ENCODE data around the gene CHEK2.

- PRO-cap = no peak
Measured at GRCh38 chr22:26565102-26565677, 24.7 kb downstream of the TPST2 start.

DNA sequence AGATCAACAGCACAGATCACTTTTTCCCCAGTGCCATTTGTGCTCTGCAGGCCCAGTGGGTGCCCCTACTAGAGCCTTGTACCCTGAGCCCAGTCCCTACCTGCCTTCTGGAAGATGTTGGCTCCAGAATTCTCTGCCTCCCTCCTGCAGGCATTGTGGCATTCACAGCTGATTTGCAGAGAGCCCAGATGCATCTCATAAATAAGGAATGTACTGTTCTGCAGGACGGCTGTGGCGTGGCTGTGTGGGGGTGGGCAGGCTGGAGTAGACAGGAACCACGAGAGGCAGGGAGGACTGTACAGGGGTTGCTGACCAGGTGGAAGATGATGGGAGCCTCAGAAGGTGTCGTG, 24.4 kb downstream of the CRYBA4 start:
- PRO-cap = no peak

GRCh38 chr22:26714171-26714554, 92.4 kb downstream of the CRYBA4 start:
- PRO-cap = no peak

- PRO-cap = no peak
Measured at GRCh38 chr22:26892357-26893298, 270.9 kb downstream of the CRYBA4 start.

GRCh38 chr22:27202614-27203258, 581.0 kb downstream of the CRYBA4 start:
- PRO-cap = no peak

DNA sequence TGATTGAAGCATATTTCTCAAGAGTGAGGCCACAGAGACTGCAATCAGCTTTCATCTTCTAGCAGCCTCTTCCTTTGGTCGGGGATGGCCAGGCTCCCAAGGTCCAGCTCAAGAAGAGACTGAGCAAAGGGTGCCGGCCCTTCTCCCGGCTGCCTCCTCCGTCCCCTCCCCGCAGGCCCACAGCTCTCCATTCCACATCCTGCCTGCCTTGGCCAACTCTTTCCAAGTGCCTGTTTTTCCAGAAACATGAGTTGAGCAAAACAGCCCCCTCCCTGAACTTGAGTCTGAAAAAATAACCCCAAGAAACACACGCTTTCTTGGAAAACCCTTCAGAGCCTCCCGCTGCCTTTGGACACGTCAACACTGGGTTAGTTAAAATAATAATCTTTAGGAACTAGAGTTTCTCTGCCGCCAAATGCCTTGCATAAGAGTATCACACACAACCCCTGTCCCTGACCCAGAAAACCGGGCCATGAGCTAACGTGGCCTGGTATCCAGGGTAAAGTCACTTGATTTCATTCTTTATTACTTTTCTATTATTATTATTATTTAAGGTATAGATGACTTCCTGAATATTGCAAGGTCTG, 587.4 kb downstream of the MN1 start:
- PRO-cap = no peak

GRCh38 chr22:27641010-27641599, 160.5 kb downstream of the MN1 start:
- PRO-cap = no peak

DNA sequence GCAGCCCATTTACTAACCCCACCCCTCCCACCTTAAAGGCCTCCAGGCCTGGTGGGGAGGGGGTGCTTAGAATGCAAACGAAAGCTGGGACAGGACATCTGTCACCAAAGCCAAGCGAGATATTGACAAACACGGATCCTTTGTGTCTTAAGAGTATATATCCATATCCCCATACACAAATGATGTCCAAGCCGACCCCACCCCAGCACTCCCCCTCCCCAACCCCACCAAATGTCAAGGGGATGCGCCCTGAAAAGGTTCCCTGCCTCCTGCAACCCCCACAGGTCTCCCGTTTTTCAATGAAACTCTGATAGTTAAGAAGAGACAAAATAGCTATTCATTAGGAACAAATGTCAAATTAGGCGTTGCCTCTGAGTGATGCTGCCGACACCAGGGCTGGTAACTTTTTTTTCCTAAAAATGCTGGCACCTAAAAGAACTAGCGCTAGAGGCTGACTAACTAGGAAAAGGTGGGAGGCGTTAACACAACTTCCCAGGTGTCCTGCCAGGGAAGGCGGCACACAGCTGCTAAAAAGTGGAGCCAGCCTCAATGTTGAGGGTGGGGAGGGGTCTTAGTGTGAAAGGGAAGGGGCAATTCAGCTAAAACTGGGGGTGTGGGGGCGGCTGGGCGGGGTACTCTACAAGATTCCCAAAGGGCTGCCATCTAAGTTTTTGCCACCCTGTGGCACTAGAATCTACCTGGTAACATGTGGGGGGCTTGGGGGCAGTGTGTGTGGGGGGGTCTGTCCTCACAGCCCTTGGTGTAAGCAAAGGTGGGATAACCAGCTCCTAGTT, 5.5 kb downstream of the MN1 start:
- PRO-cap = no peak

GRCh38 chr22:27853450-27853905, 51.9 kb upstream of the MN1 start:
- PRO-cap = no peak

DNA sequence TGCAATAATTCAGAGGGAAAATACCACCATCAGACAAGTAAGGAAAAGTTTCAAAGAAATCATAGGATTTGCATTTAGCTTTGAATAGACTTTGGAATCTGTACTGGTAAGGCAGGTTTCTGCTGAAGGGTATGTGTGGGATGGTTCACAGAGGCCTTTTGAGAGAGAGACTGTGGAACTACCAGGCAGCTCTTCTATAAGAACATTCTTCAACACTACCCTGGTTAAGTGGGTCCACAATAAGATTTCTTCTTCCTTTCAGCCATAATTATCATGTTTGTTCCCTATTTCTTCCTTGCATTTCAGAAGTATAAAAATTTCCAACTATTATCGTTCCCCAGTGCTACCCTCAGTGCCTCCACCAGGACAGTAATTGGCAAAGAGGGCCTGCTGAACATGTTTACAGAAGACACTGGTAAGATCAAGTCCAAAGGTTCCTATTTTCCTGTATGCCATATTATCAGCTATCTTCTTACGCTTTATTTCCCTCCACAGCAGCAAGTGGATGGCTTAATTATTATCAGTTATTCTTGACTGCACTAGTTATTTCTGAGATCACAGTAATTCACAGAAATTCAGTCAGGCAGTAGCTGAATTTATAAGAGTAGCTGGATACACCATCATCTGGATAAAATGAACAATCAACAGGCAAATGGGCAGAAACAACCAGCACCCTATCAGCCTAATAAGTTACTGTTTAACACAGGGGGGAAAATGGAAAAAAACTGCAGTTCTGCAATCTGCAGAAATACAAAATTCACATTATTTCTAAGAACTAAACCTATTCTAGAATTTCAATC, 48.5 kb downstream of the PITPNB start:
- PRO-cap = no peak

DNA sequence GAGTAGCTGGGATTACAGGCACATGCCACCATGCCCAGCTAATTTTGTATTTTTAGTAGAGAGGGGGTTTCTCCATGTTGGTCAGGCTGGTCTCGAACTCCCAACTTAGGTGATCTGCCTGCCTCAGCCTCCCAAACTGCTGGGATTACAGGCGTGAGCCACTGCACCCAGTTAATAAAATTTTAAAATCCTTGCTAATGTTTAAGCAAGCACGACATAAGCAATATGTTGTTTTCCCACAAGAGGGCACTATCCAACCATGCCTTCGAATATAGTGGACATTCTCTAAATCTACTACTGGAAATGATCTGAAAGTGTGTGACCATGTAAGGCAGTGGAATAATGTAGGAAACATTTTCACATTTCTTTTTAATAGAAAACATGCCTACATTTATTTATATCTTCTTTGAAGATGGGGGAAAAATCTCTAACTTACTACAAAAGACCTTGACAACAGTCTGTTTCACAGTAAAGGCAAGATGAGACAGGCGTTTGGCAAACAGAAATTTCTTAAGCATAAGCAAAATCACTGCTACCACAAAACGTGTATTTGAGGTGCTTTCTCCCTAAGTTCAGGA, 38.2 kb downstream of the PITPNB start:
- PRO-cap = no peak

DNA sequence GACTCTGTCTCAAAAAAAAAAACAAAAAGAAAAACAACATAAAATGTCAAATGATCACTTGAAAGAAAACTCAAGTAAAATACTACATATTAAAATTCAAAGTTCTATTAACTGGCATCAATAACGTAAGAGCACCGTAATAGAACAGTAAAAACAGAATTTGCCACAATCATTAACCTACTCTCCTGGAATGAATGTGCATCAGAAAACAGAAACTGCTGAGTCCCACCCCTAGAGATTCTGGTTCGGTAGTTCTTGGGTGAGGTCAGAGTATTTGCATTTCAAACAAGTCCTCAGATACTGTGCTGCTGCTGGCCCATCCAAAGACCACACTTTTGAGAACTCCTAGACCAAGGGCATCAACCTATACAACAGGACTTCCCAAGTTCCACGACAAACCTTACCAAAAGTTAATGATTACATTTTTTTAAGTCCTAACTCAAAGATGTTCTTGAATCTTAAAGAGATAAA, 23.4 kb downstream of the PITPNB start:
- PRO-cap = no peak

DNA sequence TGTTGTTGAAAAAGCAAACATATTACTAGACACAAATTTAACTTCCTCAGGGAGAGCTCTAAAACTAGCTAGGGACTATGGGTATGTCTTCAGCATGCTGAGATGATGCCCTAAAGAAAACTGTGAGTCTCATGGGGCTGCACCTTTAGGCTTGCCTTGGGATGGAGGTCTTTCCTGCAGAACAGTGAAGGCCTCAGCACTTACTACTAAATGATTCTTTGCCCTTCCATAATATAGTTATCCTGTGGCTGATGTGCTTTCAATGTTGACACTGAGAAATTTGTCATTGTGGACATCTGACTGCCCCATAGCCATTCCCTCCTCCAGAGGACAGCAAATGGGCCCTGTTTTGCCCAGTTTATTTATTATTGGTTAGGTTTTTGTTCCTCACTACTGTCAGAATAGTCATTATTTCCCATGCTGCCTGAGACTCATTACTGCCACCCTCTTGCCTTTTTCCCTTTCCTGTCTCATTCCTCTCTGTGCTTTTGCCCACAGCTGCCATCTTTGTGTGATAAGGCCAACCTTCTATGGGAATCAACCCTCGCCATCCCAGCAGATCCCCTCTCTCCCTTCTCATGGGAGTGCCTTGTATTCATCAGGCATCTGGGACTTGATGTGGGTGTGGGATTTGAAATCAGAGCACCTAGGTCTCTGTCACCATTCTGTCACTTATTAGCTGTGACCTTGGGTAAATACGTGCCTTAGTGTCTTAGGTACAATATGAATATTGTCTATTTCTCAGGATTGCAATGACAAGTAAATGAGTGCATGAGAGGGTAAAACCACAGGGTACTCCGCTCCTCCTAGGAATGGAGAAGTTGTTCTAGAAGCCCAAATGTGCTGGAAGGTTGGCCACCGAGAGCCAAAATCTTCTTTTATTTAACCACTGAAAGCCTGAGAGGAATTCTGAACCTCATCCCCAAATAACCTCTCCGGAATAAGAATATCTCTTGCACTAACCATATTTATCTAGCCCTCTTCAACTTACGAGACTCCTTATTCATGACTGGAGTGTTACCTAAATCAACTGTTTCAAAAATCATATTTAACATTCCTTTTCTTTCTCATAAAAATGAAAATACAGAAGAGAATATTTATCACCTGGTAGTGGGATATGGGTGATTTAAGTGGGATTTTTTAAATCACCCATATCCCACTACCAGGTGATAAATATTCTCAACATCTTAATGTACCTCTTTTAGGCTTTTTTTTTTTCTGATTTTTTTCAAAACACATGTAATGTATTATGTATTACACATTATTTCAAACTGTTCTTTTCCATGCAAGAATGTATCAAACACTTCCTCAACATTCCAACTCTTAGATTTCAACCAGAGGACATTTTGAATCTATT, 11.4 kb downstream of the PITPNB start:
- PRO-cap = no peak

GRCh38 chr22:27959209-27959971, 40.3 kb upstream of the PITPNB start:
- PRO-cap = no peak

GRCh38 chr22:27962759-27963159, 43.7 kb upstream of the PITPNB start:
- PRO-cap = no peak

DNA sequence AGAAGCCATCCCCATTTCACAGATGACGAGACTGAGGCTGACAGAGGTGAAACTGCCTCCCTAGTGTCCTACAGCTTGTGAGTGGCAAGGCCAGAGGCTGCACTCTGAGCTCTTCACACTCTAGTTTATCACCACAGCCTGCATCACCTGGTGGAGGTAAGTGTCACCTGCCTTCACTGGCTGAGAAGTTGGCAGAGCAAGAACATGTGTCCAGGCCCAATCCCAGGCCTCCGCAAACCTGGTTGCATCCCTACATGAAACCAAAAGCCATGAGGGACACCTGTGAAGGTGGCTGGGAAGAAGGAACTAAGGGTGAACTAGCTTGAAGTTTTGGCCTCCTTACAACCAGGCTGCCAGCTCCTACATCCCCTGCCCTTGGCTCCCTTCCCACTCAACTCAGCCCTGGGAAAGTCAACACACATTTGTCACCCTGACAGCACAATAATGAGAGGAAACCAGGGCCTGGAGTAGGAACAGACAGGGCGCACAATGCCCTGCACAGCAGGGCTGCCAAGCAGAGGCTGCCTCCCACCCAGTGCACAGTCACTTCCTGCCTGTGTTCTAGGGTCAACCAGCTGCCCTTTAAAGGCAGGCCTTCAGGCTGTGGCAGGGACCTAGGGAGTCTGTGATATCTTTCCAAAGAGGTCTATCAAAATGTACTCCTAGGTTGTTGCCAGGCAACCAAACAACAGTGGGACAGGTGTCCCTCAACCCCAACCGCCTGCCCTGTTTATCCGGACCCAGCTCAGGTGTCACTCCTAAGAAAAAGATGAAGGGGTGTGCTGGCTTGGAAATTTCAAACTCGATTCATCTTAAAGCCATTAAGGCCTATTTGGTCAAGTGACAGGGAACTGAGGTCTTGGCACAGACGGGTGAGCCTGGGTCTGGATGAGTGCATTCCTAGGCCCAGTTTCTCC, 110.1 kb upstream of the PITPNB start:
- PRO-cap = no peak

DNA sequence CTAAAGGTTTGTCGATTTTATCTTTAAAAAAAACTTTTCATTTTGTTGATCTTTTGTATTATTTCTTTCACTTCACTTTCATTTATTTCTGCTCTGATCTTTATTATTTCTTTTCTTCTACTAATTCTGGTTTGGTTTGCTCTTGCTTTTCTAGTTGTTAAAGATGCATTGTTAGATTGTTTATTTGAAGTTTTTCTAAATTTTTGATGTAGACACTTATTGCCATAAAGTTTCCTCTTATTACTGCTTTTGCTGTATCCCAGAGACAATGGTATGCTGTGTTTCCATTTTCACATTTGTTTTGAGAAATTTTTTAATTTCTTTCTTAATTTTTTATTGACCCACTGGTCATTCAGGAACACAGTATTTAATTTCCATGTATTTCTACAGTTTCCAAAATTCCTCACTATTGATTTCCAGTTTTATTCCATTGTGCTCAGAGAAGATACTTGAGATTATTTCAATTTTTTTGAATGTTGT, 102.7 kb downstream of the TTC28 start:
- PRO-cap = no peak

DNA sequence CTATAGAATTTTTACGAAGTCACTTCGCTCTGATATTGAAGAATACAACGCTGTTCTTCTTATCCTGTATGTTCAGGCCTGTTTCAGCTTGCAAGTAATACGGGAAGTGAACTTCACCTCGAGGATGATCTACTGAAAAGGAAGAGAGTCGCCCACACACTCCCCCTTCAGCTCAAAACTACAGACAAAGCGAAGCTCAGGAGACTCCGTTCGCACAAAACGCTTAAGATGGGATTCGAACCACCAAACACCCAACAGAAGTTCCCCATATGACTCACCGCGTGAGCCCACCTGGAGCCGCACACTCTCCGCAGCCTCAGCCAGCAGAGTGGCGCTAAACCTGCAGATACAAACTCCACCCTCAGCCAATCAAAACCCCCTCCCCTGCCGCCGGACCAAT, at the start of gene CHEK2:
Gene CHEK2 (minus strand): TSS at position 330 of the 400 bp plus-strand sequence.
- PRO-cap = bidirectional peak, plus-strand start outside the sequence, minus-strand start at position 330 of the sequence

DNA sequence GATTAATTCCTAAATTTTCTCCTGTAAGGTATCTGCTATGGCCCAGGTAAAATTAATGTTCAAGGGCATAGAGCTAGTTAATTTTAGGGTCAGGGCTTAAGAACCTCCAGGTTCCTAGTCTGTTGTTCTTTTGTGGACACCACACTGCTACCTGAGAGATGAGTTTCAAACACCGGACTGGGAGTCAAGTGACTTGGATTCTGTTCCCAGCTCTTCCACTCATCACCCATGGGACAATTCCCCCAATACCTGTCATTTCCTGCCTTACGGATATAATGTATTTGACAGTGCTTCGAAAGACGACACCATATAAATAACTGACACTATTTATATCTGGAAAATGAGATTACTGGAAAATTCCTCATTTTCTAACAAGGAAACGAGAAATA, 8.5 kb downstream of the HSCB start:
- PRO-cap = no peak

- PRO-cap = bidirectional peak, plus-strand start at chr22:28799393, minus-strand start at chr22:28799119; bidirectional peak, plus-strand start at chr22:28799623, minus-strand start at chr22:28799409
Measured at GRCh38 chr22:28798925-28799740, 26.6 kb downstream of the CCDC117 start.